ENCODE measurements around a stretch of chr1.

DNA sequence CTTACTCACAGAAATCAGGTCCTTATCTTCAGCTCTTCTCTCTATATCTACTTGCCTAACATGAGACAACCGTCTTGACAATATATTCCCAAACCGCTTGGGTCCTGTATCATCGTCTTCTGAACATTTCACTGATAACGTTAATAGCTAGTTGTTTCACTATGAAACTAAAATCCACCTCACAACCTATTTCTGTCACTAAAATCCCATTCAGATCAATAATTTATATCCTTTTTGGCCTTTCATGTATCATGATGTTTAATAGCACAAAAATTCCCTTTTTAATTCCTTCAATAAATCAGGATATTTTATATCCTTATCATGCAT lies 18.1 kb downstream of the FUBP1 start:
- PRO-cap: no peak

- PRO-cap: no peak
These were observed 23.0 kb downstream of the GIPC2 start for GRCh38 chr1:78068667-78069326.

- PRO-cap: no peak
These were observed 14.6 kb upstream of the PTGFR start for GRCh38 chr1:78476255-78476532.

- PRO-cap: no peak
These were observed 2.6 kb upstream of the IFI44L start for GRCh38 chr1:78617699-78617961.

GRCh38 chr1:78643797-78644186 lies 5.8 kb upstream of the IFI44 start:
- PRO-cap: no peak

DNA sequence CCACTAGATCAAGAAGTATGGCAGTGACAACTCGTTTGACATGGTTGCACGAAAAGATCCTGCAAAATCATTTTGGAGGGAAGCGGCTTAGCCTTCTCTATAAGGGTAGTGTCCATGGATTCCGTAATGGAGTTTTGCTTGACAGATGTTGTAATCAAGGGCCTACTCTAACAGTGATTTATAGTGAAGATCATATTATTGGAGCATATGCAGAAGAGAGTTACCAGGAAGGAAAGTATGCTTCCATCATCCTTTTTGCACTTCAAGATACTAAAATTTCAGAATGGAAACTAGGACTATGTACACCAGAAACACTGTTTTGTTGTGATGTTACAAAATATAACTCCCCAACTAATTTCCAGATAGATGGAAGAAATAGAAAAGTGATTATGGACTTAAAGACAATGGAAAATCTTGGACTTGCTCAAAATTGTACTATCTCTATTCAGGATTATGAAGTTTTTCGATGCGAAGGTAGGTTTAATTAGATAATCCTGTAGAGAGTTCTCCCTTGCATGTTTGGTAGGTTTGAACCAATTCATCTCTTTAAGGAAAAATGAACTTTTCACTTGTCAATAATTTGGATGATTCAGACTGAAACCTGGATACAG lies 653 bp downstream of the IFI44 start:
- PRO-cap: no peak

DNA sequence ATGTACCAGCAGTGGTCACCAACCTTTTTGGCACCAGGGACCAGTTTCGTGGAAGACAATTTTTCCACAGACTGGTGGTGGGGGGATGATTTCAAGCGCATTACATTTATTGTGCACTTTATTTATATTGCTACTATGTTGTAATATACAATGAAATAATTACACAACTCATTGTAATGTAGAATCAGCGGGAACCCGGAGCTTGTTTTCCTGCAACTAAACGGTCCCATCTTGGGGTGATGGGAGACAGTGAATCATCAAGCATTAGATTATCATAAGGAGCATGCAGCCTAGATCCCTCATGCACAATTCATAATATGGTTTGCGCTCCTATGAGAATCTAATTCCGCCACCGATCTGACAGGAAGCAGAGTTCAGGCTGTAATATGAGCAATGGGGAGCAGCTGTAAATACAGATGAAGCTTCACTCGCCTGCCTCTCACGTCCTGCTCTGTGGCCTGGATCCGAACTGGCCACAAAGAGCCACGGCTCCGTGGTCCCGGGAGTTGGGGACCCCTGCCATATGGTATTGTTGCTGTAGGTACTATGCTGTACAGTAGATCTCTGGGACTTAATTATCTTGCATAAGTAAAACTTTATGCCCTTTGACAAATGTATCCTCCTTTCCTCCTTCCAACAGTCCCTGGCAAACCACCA lies 1.6 kb downstream of the IFI44 start:
- PRO-cap: no peak

DNA sequence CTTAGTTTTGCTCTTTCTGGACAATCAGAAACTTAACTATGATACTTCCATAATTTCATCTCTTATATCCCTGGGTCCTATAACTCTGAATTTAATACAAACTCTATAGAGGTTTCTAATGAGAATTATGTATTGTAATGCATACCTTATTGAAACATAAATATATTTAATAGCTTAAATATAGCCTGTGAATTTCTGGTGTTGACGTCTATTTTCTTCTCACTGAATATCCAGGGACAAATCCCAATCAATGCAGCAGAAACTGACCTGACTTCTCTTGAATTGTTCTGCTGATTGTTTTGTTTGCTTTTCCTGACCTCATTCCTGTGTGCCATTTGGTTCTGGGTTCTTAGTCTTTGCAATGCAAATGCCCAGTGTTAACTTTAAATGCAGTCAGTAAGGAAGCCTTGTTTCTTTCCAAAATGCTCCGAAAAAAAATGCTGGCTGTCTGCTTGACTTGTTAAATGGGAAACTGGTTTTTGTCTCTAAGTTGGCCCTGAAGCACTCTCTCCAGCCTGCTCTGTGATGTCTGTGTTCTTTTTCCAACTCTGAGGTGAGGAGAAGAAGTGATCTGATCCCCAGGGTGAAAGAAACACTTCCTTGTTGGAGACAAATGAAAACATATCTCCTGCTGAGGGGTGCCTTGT lies 256.1 kb upstream of the ADGRL4 start:
- PRO-cap: no peak

- PRO-cap: no peak
These were observed 488.6 kb upstream of the ADGRL2 start for GRCh38 chr1:81312255-81312495.

- PRO-cap: no peak
These were observed 368.6 kb upstream of the ADGRL2 start for GRCh38 chr1:81432143-81432459.

DNA sequence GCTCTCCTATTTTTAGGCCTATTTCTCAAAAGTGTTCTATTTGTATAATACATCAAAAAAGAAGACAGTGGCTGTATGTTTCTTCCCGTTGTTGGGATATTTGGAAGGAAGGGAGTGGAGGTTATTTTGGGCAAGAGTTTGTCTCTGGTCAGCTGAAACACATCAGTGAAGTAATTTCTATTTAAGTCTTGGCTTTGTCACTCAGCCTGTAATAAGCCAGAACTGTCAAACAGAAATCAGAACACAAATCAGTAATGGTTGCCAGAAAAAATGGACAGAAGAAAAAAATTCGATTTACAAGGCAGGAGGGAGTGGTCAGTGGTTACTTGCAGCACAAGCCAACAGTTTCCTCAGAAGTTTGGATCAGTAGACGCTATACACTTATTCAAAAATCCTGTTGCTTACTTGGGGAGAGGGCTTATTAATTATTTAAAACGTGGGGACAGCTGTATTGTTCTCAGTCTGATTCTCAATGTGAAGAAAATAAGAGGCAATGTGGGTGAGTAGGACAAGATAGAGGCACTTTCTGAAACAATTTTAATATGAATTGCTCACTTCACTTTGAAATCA lies 307.2 kb upstream of the ADGRL2 start:
- PRO-cap: no peak

- PRO-cap: no peak
These were observed 3.1 kb downstream of the ADGRL2 start for GRCh38 chr1:81803781-81804235.

- PRO-cap: no peak
These were observed 20.1 kb downstream of the ADGRL2 start for GRCh38 chr1:81820844-81821286.

DNA sequence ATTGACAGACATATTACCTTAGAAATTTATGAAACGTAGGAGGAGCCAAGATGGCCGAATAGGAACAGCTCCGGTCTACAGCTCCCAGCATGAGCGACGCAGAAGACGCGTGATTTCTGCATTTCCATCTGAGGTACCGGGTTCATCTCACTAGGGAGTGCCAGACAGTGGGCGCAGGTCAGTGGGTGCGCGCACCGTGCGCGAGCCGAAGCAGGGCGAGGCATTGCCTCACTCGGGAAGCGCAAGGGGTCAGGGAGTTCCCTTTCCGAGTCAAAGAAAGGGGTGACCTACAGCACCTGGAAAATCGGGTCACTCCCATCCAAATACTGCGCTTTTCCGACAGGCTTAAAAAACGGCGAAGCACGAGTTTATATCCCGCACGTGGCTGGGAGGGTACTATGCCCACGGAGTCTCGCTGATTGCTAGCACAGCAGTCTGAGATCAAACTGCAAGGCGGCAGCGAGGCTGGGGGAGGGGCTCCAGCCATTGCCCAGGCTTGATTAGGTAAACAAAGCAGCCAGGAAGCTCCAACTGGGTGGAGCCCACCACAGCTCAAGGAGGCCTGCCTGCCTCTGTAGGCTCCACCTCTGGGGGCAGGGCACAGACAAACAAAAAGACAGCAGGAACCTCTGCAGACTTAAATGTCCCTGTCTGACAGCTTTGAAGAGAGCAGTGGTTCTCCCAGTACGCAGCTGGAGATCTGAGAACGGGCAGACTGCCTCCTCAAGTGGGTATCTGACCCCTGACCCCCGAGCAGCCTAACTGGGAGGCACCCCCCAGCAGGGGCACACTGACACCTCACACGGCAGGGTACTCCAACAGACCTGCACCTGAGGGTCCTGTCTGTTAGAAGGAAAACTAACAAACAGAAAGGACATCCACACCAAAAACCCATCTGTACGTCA lies 735.1 kb downstream of the TTLL7 start:
- PRO-cap: no peak

DNA sequence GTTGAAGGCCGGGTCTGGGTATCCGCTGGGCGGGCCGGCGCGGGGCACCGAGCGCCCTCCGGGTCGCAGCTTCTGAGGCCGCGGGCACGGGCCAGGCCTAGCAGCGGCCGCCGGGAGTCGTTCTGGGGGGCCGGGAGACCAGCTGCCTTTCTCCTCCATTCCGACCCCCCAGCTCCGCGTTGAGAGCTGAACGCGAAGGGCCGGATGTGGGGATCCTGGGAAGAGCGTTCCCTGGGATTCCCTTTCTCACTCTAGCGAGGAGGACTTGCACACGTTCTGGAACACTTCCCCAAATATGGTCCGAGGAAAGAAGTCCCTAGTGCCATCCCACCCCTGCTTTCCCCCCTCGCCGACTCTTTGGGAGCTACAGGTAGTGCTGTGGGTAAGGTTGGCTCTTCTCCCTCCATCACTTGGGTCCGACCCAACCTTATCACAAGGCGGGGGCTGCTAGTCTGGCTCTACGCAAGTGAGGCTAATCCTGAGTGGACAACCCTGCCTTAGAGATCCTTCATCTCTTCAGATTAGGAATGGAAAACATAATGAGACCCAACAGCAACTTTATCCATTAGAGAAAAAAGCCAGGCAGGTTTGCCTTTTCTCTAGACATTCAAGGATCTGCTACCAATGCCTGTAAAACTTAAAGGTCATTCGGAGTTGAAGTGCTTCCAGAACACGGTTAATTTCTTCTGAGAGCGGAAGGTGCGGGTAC lies 65.5 kb upstream of the PRKACB start:
- PRO-cap: no peak

GRCh38 chr1:84278802-84279626 lies 22.5 kb upstream of the SAMD13 start:
- PRO-cap: no peak

DNA sequence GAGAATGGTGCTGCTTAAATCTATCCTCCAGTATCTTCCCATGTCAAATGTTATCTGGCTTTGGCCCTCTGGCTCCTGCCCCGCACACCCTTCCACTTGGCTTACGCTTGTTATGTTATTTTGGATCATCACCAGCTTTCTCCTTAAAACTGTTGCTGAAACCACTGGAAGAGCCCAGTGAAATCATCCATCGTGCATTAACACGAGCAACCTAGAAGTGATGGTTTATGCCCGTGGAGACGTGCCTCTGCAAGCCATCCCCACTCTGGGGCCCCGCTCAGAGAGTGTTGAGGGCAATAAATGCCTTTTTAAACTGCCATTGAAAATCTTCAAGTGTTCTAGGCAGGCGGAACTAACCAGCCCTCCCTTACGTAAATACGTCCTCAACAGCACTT lies 20.2 kb downstream of the SAMD13 start:
- PRO-cap: no peak

- PRO-cap: no peak
These were observed 2.6 kb upstream of the SSX2IP start for GRCh38 chr1:84692901-84693207.

GRCh38 chr1:84693208-84693378 lies 2.8 kb upstream of the SSX2IP start:
- PRO-cap: no peak

- PRO-cap: no peak
These were observed 34.2 kb upstream of the SSX2IP start for GRCh38 chr1:84724331-84724917.

Data from ascending aorta (tissue), 1 donor.